Measurements from ENCODE around the genes C1QL1 and STH.

GRCh38 chr17:44968055-44969004 lies at the start of gene C1QL1:
Gene C1QL1, minus strand, starts transcription at chr17:44968303.
- PRO-cap, 2 experiments: peak in 2 of 2 experiments; most common plus-strand start chr17:44968523 (in 2); most common minus-strand start chr17:44968303 (in 1)

DNA sequence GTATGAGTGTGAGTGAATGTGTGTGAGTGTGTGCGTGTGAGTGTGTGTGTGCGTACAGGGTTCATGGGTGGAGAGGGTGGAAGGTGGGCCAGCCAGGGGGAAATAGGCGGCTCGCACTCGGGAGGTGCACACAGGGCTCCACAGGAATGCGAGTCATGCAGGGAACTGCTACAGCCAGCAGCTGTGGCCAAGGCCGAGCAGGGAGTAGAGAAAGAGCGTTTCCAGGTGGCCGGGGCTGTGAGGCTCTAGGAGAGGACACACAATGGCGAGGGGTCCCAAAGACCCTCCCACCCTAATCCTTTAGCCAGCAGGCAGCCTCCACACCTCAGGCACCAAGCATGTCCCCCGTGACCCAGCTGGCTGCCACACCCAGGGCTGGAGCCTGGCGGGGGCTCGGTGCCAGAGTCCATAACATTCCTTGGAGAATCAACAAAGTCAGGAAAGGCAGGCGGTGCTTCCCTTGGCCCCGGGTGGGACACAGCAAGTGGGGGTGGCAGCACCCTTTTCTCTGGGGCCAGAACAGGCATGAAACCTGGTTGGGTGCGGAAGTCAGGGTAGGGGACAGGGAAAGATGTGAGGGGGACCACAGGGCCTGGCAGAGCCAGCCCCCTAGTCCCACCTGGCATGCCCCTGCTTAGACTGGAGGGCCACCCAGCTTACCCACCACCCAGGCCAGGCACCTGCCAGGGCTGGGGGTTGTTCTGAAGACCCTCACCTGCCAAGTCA lies 4.4 kb downstream of the PLCD3 start:
- PRO-cap, 2 experiments: no peak in any of the 2 experiments

DNA sequence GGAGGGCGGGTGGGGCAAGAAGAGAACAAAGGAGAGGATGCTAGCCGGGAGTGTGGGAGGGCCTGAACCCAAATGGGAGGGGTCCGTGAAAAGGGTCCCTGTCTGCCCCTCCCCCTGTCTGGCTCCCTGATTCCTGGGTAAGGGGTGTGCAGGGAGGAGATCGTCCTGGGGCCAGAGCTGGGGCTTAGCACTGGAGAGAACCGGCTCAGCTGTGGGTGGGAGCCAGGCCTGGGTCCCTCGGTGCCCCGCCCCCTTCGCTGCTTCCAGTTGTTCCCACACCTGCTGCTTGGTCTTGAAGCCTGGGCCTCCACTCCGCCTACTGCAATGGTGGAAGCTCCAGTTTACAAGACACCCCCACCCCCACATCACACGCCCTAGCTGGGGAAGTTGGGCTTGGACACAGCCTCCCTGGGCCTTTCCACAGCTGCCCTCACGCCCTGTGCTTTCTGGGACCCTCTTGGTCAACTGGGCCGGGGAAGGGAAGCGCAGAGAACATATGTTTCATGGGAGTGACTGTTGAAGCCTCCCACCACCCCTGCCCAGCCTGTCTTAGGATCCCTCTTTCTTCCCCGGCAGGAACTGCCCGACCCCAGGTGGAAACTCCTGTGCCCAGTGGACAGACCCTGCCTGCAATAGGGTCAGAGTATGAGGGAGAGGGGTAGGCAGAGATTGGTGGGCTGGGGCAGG lies 10.3 kb downstream of the HEXIM2 start:
- PRO-cap, 2 experiments: no peak in any of the 2 experiments

- PRO-cap, 2 experiments: no peak in any of the 2 experiments
Measured at GRCh38 chr17:45190368-45190926, 28.8 kb downstream of the HEXIM2 start.

- PRO-cap, 2 experiments: no peak in any of the 2 experiments
Measured at GRCh38 chr17:45262743-45264076, 1.3 kb upstream of the SPATA32 start.

DNA sequence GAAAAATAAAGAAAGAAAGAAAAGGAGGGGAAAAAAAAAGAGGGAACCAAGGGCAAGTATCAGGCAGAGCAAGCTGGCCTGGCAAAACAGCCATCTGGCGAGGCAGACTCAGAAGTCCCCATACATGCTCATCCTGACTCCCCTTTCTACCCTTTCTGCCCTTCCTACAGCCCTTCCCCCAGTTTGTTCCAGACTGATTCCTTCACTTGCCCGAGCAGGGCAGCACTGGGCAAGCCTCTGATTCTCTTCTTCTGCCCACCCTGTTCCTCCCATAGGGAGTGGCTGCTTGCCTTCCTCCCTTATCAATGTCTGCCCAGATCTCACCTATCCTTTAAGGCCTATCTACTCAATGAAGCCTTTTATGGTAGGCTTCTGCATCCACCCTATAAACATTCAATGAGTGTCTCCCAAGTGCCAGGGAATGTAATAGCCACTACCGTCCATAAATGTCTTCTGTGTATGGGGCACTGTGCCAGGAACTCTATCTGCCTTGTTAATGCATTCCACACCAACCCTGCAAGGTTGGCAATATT lies 20.2 kb downstream of the MAP3K14 start:
- PRO-cap, 2 experiments: no peak in any of the 2 experiments

DNA sequence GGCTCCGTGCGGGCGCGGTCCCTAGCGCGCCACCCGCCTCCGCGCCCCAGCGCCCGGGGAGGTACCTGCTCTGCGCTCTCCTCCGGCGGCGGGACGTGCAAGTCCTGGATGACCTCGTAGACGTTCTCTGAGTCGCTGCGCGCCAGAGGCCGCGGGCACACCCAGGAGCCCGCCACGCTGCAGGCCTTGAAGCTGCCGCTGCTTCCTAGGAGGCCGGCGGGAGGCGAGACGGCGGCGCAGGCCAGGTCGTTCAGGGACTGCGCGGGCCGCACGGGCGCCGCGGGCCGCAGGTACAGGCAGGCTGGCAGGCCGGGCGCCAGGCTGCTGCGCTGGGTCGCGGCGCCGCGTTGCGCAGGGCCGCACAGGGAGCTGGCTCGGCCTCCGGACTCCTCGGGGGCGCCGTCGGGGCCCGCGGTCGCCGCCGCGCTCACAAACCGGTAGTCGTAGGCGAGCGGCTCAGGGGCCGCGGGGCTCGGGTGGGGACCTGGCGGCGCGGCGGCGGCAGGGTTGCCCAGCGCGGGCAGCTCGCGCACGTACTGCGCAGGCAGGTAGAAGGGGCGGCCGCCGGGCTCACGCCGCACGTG lies 3.0 kb downstream of the ARHGAP27 start:
- PRO-cap, 2 experiments: no peak in any of the 2 experiments

GRCh38 chr17:45445696-45446612 lies 13.3 kb upstream of the ARHGAP27 start:
- PRO-cap, 2 experiments: no peak in any of the 2 experiments

- PRO-cap, 2 experiments: no peak in any of the 2 experiments
Measured at GRCh38 chr17:45468361-45469079, 22.0 kb downstream of the PLEKHM1 start.

DNA sequence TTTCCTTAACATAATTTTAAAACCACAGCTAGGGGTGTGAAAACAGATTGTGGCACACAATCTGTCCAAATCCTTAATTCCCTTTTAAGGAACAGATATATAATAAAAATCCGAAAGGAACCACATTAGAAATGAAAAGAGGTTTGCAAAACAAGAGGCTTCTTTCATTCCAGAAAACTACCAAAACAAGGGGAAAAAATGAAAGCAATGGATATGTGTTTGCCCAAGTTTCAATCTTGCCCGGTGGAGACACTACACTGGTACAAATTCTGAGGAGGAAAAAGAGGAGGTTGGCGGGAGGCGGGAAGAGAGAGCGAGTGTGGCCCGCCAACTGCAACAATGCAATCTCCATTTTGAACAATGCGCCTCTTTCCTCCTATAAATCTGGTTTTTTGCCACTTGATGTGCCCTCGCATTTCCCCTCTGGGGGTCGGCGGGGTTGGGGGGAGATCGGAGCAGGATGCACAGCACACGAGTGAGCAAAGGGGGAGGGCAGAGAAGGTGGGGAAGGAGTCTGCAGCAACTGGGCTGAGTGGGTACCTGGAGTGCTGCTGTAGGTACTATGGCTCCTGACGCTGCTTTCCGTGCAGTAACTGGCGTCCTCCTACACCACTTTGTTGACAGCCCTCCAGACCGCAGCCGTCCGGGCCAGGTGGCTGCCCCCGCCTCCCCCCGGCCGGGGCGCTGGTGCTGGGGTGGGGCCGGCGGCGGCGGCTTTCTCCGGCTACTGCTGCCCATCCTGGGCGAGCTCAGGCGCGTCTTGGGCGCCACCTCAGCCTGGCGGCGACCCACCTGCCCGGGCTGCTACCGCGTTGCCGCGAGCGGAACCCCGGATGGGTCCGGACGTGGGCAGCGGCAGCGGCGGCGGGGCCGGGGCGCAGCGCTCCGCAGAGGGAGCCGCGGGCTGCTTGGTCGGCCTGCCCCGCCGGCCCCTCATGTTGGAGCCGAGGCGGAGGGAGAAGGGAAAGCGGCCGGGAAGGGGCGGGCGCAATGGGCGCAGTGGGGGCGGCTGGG lies 93.8 kb upstream of the PLEKHM1 start:
- PRO-cap, 2 experiments: peak in 1 of 2 experiments; most common plus-strand start position 746 of the sequence (in 1)

DNA sequence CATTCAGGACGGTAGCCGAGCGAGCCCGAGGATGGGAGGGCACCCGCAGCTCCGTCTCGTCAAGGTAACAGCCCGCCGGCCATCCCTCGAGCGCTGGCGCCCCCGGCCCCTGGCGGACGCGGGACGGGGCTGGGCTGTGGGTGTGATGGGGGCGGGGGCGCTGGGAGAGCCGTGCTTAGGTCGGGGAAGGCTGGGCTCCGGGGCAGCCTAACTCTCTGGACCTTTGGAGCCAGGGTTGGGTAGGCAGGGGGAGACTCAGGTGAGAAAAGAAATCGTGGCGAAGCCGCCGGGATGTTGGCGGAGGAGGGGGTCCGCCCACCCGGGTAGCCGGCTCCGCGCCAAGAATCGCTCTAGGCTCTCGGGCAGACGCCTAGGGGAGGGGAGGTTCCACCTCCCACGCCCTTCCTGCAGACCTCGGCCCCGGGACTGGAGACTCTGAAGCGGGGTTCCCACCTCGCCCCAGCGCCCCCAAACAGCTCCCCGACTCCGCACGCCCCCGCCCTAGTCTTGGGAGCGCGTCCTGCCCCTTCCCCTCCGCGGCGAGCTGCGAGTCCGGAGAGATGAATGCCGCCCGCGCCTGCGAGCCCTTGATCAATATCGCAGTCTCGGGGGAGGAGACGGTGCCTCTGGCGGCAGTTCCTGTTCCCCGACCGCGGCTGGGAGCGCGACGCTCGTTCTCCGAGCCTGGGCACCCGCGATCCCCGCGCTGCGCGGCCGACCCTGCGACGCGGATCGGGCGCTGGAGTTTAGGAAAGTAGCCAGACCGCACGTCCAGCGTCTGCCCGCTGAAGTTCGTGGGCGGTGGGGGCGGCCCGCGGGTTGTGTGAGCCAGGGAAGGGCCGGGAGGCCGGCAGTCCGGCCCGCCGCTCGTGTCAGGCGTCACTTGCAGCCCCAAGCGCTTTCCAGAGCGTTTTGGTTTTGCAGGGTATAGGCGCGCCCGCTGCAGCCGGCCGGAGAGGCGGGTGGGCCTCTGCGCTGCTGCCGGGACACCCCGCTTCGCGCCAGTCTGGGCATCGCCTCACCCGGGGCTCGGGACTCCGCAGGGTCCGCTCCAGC lies 722 bp downstream of the CRHR1 start:
- PRO-cap, 2 experiments: no peak in any of the 2 experiments

DNA sequence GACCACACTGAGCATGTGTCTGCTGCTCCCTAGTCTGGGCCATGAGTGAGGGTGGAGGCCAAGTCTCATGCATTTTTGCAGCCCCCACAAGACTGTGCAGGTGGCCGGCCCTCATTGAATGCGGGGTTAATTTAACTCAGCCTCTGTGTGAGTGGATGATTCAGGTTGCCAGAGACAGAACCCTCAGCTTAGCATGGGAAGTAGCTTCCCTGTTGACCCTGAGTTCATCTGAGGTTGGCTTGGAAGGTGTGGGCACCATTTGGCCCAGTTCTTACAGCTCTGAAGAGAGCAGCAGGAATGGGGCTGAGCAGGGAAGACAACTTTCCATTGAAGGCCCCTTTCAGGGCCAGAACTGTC lies at the start of gene STH:
Gene STH (plus strand): TSS at position 12 of the 357 bp plus-strand sequence.
- PRO-cap, 2 experiments: no peak in any of the 2 experiments

GRCh38 chr17:46030971-46031933 lies 32.2 kb downstream of the STH start:
- PRO-cap, 2 experiments: no peak in any of the 2 experiments

- PRO-cap, 2 experiments: no peak in any of the 2 experiments
Measured at GRCh38 chr17:46044022-46044599, 45.1 kb downstream of the STH start.

GRCh38 chr17:46127585-46128541 lies 65.4 kb downstream of the KANSL1 start:
- PRO-cap, 2 experiments: no peak in any of the 2 experiments

GRCh38 chr17:46151259-46151912 lies 41.8 kb downstream of the KANSL1 start:
- PRO-cap, 2 experiments: no peak in any of the 2 experiments

DNA sequence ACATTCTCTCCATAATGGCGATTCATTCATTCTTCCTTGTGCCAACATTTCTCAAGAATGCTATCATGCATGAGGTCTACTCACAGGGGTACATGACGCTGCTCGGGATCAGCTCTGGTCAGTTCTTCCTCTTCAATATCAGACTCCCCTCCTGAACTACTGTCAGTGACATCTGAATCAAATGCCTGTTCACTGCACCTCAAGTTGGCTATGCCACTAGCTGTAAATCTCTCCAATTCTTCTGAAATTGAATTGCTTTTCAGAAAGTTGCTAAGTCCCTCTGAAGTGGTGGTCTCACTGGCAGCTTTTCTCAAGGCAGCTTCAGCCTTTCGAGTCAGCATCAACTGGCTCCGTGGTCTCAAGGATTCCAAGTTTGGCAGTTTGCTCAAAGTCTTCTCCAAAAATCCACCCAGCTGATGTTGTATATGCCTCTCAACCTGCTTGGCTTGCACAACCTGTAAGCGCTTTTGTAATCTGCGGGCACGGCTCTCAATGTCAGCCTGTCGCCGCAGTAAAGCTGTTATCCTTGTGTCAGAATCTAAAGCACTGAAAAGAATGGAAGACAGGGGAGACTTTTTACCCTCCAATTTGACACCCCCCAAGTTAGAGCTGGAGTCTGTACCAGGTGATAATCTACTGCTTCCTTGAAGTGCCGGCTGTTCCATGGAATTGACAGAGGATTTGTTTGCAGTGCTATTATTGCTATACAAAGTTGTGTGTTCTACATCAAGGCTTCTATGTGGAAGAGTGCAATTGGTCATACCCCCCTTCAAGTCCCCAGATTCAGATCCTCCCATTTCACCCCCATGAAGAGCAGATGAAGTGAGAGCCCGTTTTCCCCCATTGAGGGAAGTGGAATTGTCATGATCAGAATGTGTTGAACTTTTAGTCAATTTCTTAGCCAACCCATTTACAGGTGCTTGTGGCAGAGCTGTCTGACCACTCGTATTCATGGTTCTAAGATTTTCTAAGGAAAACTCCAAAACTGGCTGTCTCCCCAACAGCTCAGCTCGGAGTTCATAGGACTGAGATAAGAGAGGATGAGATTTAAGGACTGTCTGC lies 22.1 kb downstream of the KANSL1 start:
- PRO-cap, 2 experiments: no peak in any of the 2 experiments

DNA sequence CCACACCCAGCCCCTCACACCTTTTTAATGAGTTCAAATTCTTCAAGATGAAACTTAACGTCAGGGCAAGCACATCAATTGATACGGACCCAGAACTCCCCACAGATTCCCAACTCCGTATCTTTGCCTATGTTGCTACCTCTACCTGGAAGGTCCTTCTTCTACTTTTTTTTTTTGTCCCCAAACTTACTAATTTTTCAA lies 11.6 kb downstream of the KANSL1 start:
- PRO-cap, 2 experiments: no peak in any of the 2 experiments

DNA sequence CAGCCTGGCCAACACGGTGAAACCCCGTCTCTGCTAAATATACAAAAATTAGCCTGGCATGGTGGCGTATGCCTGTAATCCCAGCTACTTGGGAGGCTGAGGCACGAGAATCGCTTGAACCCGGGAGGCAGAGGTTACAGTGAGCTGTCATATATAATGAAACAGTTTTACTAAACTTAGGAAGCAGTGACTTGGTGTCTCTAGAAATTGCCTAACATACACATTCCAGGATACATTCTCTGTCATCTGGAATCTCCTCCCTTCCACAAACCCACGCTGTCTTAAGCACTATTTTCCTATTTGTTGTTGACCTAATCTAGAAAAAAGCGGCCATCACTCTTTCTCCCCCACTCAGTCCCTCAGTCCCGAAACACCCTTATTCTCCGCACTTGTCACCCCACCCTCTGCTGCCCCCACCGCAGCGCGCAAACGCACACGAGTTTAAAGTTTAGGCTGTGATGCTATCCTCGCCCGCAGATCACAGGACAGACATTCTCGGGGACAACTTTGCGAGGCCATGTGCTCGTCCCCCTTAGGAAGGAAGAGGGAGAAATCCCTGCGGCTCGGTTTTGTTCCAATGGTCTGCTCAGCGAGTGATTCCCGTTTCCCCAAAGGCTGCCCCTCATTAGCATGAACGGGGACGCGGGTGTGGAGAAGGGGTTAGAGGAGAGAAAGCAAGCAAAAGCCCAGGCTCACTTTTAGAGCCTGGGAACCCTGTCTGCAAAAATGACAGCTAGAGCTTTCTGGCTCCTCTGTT lies 28.9 kb upstream of the LRRC37A start:
- PRO-cap, 2 experiments: no peak in any of the 2 experiments

- PRO-cap, 2 experiments: no peak in any of the 2 experiments
Measured at GRCh38 chr17:46291061-46291540, 3.8 kb upstream of the LRRC37A start.

All from heart right ventricle (tissue), 2 donors.